ENCODE measurements around the genes PAX8, FOXD4L1, EN1 and RALB.

DNA sequence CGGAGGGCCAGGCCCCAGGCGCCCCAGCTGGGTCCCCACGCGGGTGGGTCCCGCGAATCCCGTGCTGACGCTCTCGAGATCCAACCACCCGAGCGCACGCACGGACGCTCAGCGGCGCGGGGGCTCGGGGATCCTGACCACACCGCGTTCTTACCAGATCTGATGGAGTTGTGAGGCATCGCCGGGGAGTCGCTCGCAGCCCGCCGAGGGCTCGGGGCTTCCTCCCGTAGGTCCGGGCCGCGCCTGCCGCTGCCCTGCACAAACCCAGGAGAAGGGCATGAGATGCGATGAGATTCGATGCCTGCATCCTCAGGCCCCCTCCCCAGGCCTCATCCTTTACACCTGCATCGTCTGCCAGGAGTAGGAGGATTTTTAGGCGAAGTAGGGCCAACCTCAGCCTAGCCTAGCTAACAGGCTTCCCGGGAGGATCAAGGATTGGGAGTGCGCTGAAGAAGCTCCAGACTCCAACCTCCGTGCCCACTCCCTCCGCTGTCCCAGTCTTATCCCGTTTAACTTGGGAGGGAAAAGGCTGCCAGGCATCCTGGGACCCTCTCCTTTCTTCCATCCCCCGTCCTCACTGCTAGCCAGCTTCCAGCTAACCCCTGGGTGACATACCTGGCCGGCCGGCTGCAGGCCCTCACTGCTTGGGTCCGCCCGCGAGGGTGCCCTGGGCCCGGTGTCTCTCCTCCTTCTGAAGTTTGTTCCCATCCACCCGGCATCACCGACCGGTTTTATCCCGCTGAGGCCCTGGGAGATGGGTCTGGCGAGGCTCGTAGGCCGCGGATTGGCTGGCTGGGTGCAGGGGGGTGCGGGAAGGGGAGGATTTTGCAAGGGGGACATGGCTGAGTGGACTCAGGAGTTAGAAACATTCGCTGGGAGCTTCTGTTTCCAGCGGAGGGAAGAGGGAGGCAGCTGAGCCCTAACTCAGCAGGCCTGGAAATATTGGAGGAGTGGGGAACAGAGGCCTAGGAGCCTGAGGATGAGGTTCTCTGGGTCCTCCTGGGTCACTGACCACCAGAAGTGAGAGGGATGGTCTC is at the start of gene PAX8:
Gene PAX8, minus strand, starts transcription at position 706 of the 1,037 bp plus-strand sequence.
- PRO-cap, 2 experiments: no peak in any of the 2 experiments

GRCh38 chr2:113327854-113328497 is 49.3 kb upstream of the PAX8 start:
- PRO-cap, 2 experiments: no peak in any of the 2 experiments

DNA sequence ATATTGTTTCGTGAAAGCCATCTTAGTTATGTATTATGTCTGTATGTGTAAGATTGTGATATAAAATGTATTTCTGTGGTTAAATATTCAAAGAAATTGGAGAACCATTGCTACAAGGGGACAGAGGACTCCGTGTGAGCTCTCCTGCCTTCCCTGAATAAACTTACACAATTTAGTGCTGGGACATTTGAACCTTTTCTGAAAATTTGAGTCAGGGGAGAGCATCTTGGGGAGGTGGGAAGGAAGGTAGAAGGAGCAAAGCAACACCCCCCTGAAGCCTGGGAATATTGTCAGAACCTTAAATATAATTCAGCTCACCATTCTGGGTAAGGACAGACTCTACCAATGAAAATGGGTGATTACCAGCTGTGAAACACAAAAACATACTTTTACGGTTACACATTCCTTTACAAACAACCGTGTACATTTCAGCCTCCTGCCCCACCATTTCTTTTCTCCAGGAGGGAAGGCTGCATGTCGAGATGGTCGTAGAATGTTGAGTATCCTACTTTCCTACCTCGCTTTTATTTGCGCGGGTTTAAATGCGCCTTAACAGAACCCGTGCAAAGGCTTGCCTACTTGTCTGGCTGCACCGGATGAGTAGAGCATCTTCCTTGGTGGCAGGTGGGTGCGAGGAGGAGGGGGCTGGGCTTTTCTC is at the start of gene FOXD4L1:
Gene FOXD4L1, plus strand, starts transcription at position 382 of the 658 bp plus-strand sequence.
- PRO-cap, 2 experiments: no peak in any of the 2 experiments

- PRO-cap, 2 experiments: no peak in any of the 2 experiments
These were observed 1.0 kb downstream of the SLC35F5 start for GRCh38 chr2:113755483-113755796.

DNA sequence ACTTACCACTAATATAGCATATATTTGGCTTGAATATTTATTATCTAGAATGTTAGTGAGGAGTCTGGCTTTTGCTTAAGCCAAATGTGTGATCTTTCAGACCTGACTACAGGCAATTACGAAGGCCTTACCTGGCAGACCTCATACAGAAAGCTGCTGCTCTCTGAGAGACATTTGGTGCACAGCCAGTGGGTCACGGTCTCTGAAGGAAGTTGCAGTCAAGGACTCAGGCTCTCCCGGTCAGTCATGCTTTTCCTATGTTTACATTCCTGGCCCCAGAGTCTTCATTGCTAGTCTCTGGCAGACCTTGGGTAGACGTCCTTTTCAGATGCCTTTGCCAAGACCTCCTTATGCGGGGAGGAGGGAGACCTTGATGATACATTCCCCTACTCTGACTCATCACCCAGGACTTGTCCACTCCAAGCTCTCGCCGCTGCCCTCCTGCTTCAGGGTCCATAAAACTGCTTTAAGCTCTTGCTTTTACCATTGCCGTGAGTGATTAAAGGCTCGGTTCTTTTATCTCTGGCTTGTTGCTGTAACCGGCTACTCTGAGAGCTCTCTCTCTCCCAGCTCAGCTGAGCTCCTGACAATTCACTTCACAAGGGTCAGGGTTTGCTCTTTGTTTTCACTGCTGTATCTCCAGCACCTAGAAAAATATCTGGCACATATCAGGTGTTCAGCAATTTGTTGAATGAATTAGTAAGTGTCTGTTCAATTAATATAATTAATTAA is 62.0 kb upstream of the SLC35F5 start:
- PRO-cap, 2 experiments: no peak in any of the 2 experiments

GRCh38 chr2:114714114-114714687 is 271.8 kb downstream of the DPP10 start:
- PRO-cap, 2 experiments: no peak in any of the 2 experiments

GRCh38 chr2:117815242-117815566 is 713 bp downstream of the DDX18 start:
- PRO-cap, 2 experiments: peak in 1 of 2 experiments; most common plus-strand start chr2:117815382 (in 1)

DNA sequence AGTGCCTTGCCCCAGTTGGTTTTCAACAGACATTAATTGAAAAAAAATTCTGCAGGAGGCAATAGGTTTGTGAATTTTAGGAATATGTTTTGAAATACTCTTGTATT is 929 bp downstream of the DDX18 start:
- PRO-cap, 2 experiments: peak in 2 of 2 experiments; most common plus-strand start position 47 of the sequence (in 1)

- PRO-cap, 2 experiments: no peak in any of the 2 experiments
These were observed at the start of gene EN1 for GRCh38 chr2:118847492-118848117. EN1 (minus strand) TSS chr2:118847648.

DNA sequence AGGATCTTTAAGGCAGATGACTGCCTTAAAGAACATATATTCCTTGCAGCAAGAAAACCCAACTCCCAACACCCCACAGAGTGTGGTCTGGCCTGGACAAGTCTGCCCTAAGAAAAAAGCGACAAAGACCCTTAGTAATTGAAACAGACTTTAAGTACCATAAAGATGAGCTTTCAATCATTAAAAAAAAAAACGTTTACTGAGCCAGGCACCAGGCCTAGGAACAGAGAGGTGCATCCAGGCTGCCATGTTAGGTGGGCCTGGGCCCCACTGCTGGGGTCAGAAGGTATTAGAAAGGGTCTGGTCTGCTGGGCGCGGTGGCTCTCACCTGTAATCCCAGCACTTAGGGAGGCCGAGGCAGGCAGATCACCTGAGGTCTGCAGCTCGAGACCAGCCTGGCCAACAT is 9.9 kb upstream of the STEAP3 start:
- PRO-cap, 2 experiments: no peak in any of the 2 experiments

DNA sequence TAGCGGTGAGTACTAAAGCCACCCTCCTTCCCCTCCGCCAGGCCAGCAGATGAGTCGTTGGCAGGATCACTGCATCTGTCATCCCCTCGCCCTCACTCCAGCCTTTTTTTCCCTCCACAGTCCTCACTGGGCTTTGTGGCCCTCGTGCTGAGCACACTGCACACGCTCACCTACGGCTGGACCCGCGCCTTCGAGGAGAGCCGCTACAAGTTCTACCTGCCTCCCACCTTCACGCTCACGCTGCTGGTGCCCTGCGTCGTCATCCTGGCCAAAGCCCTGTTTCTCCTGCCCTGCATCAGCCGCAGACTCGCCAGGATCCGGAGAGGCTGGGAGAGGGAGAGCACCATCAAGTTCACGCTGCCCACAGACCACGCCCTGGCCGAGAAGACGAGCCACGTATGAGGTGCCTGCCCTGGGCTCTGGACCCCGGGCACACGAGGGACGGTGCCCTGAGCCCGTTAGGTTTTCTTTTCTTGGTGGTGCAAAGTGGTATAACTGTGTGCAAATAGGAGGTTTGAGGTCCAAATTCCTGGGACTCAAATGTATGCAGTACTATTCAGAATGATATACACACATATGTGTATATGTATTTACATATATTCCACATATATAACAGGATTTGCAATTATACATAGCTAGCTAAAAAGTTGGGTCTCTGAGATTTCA is 39.4 kb downstream of the STEAP3 start:
- PRO-cap, 2 experiments: no peak in any of the 2 experiments

GRCh38 chr2:119431963-119433191 is 723 bp downstream of the TMEM37 start:
- PRO-cap, 2 experiments: no peak in any of the 2 experiments

DNA sequence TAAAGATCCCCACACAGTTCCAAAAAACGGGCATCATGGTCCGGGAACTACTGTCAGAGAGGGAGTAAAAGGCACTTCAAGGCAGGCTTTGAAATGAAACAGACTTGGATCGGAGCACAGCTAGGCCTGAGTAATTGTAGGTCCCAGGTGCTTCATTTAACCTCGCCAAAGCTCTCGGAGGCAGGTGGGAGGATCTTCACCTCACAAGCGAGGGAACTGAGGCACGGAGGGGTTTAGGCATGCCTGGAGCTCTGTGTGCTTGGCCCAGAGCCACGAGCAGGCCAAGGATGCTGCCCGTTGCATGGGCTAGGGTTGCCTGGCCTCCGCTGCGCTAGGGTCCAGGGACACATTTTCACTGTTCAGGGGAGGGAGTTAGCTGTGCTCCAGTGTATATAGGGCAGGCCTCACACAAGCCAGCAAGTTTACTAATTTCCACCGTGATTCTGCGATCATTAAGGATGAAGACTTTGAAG is 11.2 kb downstream of the TMEM37 start:
- PRO-cap, 2 experiments: no peak in any of the 2 experiments

DNA sequence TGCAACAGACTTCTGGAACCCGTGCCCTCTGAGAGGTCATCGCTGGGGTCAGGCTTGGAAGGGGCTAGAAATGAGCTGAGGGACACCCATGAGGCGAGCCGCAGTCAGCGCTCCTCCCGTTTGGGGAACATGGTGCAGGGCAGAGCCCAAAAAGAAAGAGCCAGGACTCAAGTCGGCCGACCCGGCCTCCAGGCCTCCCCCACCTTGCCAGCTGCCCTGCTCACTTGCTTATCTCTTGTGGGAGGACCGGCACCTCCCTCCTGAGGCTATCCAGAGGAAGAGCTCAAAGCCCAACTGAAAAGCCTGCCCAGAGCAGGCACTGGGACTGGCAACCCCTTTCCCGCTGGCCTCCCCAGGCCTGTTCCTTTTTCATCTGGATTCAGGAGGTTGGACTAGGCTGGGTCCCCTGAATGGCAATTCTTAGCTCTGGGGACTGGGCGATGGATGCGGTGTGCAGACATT is 43.5 kb downstream of the SCTR start:
- PRO-cap, 2 experiments: no peak in any of the 2 experiments

- PRO-cap, 2 experiments: no peak in any of the 2 experiments
These were observed 13.0 kb upstream of the RALB start for GRCh38 chr2:120239437-120240351.

DNA sequence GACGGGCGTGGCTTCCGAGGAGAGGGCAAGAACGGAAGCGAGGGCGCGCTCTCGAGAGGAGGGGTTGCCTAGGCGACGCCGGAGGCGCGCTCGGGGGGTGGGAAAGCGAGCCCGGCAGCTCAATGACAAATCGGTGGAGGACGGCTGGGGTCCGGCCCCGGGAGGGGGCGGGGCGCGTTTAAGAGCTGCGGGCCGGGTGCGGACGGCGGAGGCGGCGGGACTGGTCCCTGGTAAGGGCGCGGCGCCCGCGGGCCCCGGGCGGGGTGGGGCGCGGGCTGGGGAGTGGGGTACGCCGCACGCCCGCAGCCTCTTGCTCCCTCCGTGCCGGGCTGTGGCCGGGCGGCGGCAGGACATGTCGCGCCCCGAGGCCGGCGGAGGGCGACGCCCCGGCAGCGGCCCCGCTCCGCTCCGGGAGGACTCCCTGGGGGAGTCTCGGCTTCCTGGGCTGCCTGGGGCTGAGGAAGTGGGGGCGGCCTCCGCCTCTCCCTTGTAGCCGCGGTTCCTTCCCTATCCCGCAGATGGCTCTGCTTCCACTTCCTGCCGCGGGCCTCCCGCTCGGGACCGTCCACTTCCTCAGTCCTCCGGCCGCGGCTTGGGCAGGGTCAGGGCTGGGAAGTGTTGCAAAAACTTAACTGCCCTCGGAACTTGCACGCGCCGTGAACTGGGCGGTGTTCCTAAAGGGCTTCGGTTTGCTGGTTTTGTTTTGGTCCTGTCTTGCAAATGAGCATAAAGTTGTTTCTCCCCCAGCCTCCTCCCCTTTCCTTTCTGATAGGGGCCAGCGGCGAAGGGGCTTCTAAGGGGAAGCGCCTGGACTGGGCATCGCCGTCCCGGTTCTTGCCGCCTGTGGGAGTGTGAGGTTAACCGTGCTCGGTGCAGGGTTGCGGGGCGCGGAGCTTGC is at the start of gene RALB:
Gene RALB, plus strand, starts transcription at position 102 of the 898 bp plus-strand sequence.
- PRO-cap, 2 experiments: peak in 2 of 2 experiments; most common plus-strand start position 208 of the sequence (in 2); most common minus-strand start position 557 of the sequence (in 1)

- PRO-cap, 2 experiments: no peak in any of the 2 experiments
These were observed 190.9 kb downstream of the INHBB start for GRCh38 chr2:120536926-120537179.

GRCh38 chr2:120738542-120738705 is 2.8 kb downstream of the GLI2 start:
- PRO-cap, 2 experiments: no peak in any of the 2 experiments

- PRO-cap, 2 experiments: no peak in any of the 2 experiments
These were observed 3.0 kb downstream of the GLI2 start for GRCh38 chr2:120738706-120739036.

DNA sequence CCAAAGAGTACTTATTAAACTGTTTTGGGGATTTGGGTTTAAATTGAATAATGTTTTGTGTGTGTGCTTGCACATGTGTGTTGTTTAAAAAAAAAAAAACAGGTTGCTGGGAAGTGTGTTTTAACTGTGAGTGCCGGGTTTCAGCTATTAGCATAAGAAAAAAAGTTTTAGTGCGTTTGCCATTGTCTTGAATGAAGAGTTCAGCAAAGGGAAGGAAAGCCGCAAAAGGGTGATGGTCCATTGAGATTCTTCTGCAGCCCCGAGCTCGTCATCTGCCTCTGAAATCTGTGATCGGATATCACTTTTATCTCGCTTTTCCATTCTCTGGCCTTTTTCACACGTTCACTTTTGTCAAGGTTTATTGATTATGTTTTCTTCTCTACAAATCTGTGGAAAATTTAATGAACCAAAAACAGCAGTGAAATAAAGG is 4.7 kb downstream of the GLI2 start:
- PRO-cap, 2 experiments: no peak in any of the 2 experiments

Data from monocyte (primary cell).